Kidney (tissue), 2 donors: Measurements from ENCODE around the gene MAP7D2.

GRCh38 chrX:16842964-16843878 is 26.9 kb downstream of the RBBP7 start:
- PRO-cap = no peak
- RRBS = no CpG with 5 or more reads among the region's 4 CpGs

GRCh38 chrX:16883307-16883623 is 13.1 kb upstream of the RBBP7 start:
- PRO-cap = no peak
- RRBS = no CpG with 5 or more reads among the region's 6 CpGs

DNA sequence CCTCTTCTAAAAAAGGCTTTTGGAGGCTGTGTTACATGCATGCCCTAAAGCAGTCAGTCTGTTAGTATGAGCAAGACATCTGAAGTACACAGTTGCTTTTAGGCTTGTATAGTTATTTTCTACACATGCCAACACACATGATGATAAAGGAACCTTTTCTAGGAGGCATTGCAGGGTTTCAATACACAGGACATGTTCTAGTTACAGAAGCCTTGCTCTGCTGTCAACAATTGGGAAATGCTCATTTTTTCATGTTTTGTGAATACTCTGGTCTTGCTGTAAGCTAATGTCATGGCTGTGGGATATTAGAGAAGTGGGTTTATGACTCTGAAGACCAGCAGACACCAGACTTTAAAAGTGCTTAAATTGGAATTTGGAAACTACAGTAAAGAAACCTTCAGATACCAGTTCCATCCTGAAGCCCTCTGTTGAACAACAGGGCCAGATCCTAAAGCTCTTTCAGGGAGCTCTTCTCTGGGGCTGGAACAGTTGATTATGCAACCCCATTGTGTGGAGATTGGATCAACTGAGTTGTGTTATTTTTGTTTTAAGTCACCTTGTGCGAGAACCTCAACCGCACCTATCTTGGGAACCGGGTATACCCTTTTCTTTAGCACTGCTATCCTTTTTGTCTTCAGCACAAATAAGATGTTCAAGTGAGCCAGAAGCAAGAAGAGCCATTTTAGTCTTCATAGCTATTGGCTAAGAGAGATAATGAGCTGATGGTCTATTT is 205.9 kb downstream of the REPS2 start:
- PRO-cap = no peak
- RRBS = no CpG with 5 or more reads among the region's 3 CpGs

DNA sequence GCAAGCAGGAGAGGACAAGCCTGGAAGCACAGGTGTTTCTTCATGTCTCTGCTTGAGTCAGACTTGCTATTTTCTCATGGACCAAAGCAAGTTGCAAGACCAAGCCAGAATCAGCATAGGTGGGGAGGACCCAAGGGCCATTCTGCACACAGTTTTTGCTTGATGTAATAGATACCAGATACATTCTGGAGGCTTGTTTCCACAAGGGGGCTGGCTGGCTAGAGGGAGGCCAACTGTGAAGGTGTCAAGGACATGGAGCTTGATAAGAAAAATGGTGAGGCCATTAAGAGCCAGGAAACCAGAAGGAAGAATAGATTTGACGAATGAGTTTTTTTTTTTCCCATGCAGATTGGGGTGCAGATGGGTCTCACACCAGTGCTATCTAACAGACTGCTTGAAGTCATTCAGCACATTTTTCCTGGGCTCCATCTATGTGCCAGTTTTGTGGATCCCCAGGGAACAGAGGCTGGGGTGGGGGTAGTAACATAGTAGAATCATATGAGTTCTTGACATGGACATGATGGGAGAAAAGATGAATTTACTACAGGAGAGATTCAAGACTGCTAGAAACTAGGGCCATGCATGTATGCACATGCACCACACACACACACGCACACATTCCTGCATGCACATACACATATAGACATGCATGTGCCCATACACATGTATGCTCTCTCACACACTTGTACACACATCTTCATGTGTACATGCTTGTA is 173.1 kb downstream of the NHS start:
- PRO-cap = no peak
- RRBS = no CpG with 5 or more reads among the region's 2 CpGs

DNA sequence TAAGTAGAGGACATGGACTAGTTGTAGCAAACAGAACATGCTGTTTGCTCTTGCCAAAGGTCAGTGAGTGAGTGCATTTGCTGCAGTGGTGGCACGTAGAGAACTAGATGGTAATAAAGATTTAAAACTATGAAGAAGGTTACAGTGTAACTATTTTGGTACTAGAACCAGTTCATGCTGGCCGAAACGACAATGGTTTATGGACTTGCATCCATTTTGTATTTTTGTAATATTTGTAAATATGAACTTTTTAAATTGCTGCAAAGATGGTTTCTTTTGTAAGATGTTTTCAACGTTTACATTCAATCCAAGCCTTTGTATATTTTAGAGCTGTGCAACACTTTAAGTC is 1.8 kb upstream of the SCML1 start:
- PRO-cap = no peak
- RRBS = no CpG with 5 or more reads among the region's 4 CpGs

DNA sequence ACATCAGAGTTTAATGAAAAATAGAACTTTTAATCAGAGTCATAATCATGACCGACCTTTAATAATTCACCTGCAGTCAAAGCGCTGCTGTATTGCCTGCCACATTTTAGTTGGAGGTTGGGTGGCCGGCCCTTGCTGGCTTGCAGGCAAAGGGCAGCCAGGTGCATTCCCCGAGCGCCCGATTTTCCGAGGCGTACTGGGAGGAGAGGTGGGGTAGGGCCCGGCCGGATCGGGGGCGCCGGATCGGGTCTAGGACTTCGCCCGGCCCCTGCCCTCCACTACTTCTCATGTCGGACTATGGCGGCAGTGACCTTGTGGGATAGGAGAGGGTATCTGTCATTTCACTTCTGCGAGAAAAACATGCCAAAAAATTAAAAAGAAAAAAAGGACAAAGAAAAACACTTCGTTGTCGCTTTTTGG is 2.5 kb upstream of the RS1 start:
- PRO-cap = no peak
- RRBS = 8% methylated on average over 4 of the region's 21 CpGs

DNA sequence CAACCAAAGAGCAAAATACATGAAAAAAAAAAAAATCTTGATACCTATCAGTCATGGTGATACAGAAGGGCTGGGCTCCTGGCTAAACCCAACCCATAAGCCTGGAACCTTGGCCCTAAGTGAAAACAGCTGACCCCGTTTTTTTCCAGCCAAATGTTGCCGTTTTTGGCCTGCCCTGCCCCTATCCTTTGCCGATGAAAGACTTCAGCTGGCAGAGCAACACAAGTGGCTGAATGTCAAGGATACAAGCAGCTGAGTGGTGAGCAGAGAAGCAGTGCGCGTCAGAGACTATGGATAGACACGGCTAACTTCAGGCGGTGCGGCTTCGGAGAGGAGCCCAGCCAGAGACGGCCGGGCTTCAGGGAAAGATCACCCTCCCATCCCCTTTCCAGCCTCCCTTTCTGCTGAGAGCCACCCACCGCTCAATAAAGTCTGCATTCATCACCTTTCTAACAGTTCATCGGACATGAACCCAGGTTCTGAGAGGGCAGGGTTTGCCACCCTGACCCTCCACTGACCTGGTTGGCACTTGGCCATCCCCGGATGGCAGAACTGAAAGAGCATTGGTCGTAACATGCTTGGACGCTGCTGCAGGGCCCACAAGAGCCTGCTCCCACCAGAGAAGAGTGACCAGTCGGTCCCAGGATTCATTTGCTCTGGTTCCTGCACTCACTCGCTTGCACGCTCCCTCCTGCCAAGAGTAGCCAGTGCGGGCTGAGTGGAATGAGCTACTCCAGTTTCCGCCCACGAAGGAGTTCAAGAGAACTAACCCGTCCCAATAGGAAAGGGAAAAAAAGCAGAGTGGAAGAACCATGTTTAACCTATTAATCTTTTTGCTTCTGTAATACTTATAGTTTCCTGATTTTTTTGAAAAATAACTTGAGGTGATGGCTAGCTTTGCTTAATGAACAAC is 125.8 kb downstream of the PPEF1 start:
- PRO-cap = unidirectional peak, plus-strand start at position 274 of the sequence; unidirectional peak, plus-strand start at position 322 of the sequence; bidirectional peak, plus-strand start at position 784 of the sequence, minus-strand start at position 653 of the sequence
- RRBS = 88% methylated on average over 1 of the region's 23 CpGs

DNA sequence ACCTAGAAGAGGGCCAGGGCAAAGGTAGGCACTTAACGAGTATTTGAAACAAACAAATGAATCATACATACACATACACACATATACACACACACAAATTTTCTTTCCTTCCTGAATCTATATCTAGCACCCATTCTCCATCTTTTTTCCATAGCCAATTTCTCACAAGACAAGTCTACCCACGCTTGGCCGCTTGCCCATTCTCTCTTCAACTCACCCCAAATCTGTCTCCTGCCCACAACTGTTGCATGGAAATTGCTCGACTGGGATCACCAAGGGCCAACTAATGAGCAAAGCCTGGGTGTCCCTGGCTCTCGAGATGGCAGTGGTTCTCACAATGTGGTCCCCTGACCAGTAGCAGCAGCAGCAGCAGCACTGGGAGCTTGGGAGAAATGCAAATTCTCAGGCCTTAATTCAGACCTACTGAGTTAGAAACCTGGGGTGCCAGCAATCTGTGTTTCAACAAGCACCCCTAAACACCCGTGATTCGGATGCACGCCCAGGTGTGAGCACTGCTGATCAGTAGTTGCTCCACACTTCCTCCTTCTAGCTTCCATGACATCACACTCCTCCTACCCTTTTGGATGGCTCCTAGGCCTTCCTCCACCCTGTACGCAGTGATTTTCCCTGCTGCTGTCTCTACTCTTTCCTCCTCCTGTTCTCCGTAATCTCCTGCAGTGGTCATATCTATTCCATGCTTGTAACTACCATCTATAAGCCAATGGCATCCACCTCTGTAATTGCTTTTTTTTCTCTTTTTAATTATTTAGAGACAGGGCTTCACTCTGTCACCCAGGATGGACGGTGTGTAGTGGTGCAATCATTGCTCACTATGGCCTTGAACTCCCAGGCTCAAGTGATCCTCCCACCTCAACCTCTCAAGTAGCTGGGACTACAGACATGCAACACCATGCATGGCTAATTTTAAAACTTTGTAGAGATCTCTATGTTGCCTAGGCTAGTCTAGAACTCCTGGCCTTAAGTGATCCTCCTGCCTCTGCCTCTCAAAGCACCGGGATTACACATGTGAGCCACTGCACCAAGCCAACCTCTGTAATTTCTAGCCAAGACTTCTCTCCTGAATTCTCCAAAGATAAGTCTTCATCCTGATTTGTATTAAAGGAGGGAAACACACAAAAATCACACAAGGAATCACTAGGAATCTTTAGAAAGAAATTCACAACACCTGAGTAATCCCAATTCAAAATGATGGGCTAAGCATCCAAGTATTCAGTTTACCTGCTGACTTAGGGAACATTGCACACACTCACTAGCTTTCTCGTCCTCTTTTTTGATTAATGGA is 65.3 kb upstream of the MAP3K15 start:
- PRO-cap = no peak
- RRBS = no CpG with 5 or more reads among the region's 13 CpGs

DNA sequence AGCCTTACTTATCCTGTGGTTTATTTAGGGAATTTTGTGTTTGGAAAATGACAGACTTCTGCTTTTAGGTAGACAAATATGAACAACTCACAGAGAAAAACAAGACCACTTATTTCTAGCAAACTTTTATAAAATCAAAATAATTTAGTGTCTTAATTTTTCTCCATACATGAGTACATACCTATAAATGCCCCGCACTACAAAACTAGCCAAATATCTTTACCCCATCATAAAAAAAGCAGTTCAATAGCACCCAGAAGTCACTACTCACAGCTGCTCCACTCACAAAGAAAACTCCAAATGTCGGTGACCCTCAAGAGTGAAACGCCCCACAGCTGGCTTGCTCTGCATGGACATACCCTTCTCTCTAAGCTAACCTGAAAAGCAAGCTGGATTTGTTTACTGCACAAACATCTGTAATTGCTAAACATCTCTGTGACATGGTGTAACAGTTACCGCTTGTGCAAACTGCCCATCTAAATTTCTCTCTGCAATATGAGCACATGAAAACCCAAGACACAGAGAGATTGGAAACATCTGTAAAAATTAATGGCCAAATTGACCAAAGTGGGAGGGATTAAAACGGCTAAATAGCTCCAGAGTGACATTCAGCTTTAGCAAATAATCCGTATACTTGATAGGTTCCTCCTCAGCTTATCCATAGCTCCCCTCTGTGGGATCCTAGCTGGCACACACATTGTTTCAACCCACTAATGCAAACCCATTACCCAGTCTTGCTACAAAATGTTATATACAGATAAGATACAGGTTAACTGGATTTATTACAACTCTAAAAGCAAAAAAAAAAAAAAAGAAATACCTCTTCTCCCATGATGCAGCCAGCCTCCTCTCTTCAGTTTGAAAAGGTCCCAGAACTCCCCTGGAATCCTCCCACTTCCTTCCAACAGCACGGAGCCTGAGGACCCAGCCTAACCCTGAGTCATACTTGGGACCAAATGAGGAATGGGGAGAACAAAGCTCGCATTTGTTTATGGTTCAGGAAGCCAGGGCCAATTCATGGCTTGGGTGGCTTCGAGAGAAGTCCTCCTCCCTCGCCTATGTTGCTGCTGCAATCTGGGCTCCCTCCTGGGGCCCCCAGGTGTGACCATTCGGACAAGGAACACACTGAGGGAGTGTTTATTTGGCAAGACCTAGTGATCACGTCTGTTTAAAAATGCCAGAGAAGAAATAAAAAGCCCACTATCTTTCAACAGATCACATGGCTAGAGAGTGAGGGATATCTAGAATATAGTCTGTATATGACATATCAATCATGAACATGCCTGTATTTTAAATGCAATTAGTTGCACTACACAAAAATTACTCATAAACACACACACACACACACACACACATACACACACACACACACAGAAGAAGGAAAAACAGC is 155.2 kb upstream of the MAP3K15 start:
- PRO-cap = no peak
- RRBS = no CpG with 5 or more reads among the region's 12 CpGs

GRCh38 chrX:19824558-19824976 is 62.8 kb downstream of the SH3KBP1 start:
- PRO-cap = no peak
- RRBS = no CpG with 5 or more reads among the region's 5 CpGs

DNA sequence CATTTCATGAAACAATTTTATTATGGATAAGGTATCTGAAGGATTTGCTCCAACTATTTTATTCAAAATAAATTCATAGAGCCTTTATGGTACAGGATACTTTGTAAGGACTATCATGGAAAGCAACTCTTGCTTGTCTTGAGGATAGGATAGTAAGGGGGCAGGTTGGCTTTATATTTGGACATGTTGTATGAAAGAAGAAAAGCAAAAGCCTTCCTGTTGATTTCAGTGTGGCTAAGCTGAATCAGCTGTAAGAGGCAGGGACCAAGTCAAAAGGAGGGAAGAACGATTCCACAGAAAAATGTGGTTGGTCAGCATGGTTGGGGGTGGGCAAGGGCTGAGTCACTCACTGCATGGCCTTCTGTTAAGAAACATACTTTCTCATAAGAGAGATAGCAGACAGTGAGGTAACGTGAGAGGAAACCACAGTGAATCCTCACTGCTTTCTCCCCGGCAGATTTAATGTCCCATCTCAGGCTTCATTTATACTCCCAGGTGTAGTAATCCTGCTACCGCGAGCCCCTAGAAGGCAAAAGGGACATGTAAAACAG is 40.6 kb downstream of the SH3KBP1 start:
- PRO-cap = no peak
- RRBS = no CpG with 5 or more reads among the region's 5 CpGs

DNA sequence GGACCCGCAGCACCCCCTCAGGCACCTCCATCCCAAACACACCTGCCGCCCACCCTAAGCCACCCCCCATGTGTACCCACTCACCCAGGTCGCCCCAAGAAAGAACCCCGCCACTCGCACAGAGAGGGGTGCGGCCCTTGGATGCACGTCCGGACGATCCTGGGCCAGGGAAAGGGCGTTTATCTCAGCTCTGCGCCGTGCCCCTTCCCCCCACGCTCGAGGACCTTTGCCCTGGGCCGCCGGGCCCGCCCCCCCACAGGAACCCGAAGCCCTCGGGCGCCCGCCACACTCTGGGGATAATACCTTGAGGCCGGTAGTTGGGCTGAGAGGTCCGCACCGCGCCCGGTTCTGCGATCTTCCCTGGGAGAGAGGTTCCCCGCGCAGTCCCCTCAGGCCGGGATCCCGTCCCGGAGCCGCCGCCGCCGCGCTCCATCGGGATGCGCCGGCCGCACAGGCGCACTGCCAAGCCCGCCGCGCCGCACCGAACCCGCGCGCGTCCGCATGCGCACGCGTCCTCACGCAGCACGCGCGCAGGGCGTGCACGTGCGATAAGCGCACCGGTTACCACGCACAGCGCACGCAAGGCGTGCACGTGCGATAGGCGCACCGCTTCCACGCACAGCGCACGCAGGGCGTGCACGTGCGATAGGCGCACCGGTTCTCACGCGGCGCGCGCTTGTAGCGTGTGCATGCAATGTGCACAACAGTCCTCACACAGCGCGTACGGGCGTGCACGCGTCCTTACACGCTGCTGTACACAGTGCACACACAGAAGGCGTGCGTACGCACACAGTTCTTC is at the start of gene MAP7D2:
Gene MAP7D2 (minus strand): TSS at position 461 of the 799 bp plus-strand sequence.
- PRO-cap = no peak
- RRBS = 20% methylated on average over 33 of the region's 96 CpGs

GRCh38 chrX:20215415-20215904 is 51.2 kb downstream of the RPS6KA3 start:
- PRO-cap = no peak
- RRBS = no CpG with 5 or more reads among the region's 1 CpG

- PRO-cap = no peak
- RRBS = no CpG with 5 or more reads among the region's 5 CpGs
Measured at GRCh38 chrX:20314938-20315628, 48.4 kb upstream of the RPS6KA3 start.

DNA sequence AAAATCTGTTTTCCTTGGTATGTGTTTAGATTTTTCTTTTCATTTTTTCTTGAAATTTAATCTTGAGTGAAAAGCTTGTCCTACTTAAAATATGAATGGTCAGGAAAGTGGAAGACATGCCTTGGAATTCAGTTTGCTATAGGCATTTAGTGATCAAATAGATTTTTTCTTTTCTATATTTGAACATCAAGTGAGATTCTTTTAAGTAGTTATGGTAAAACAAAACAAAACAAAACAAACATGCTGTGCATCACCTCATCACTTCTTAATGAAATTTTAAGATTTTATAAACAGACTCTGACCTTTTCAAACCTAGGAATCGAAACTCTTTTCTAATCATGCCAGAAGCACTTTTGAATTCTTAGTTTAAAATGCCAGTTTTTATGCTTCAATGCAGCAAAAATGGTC is 62.8 kb downstream of the CNKSR2 start:
- PRO-cap = no peak
- RRBS = no CpG with 5 or more reads among the region's 1 CpG

DNA sequence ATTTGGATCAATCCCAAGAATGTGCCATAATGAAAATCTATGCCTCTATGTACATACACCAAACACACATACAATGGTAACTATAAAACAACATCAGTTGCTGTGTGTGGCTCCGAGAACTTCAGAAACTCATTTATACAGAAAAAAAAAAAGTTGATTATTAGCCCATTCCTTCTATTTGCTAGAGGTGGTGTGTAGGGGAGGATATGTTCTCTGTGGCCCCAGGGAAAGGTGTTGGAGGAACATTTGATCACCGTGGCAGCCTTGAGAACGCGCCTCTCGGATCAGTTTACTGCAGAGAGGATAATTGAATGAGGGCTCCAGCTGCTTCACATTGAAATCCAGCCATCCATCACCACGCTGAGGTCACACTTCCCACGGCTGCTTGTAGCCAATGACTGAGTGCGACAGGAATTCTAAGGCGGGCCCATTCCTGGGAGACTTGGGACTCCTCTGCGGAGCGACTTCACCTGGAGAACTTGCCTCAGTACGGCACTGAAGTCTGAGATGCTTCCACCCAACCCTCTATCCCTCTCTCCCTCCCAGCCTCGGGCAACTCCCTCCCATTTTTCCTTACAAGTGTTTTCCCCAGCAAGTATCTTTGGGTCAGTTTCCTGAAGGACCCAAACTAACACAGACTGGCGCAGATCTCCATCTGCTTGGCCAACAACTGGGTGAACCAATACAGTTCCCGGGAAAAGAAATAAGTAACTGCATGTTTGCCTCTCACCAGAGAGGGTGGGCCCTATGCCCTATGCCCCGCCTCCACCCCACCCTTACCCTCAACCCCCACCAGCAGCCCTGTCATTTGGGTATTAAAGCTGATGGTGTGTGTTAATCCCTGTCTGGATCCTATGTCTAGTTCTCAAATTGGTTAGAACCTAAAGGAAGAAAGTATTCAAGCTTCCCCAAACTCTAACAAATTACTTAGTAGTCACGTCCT is 19.3 kb downstream of the SMPX start:
- PRO-cap = no peak
- RRBS = no CpG with 5 or more reads among the region's 17 CpGs

DNA sequence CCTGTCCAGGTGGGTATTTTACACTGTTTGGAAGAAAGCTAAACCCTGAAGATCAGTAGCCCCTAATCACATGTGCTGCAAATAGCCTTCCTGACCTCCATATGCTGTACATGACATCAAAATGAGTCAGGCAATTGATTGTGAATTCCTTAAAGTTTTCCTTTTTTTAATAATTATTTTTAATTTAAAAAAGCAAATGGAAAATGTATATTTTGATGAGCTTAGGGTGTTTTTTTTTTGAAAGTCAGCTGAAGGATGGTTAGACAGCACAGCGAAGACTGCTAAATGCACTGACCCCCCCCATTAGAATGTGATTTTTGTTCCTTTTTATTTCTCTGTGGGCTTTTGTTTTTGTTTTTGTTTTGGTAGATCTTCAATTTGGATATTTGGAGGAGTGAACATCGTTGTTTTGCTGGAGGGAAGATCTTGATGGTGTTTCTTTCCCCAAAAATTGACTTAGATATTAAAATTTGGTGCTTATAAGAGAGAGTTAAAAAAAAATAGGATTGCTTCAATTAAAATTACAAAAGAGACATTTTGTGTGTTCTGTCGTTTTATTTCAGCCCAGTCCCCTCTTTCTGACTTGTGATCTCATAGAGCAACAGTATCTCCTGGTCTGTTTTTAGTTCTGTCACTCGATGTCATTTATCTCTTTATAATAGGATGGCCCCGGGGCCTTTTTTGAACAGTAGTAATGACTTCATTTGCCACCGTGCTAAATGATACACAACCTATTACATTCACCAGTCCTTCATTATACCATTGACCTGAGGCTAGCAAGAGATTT is 37.6 kb upstream of the PHEX start:
- PRO-cap = no peak
- RRBS = no CpG with 5 or more reads among the region's 6 CpGs

GRCh38 chrX:22300046-22300607 is 27.4 kb downstream of the CBLL2 start:
- PRO-cap = no peak
- RRBS = no CpG with 5 or more reads among the region's 5 CpGs

DNA sequence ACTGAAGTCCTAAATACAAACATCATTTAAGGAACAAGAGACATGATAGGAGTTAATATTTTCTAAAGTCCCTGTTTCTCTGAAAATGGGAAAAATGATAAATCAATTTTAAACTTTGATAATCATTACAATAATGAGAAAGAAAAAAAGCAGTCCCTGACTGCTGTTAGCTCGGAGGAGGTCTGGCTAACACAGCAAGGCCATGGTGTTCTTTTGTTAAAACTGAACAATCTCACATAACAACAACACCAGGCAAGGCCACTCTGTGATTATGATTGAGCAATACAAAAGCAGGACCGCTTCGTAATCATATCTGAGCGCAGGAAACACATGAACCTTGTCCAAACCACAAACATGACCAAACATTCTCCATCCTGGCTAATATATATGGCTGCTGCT is 76.9 kb upstream of the DDX53 start:
- PRO-cap = no peak
- RRBS = no CpG with 5 or more reads among the region's 4 CpGs

GRCh38 chrX:23667070-23667393 is 261 bp upstream of the PRDX4 start:
- PRO-cap = bidirectional peak, plus-strand start at chrX:23667524, minus-strand start at chrX:23667348
- RRBS = 0% methylated on average over 5 of the region's 13 CpGs